ENCODE data around the genes IDH2 and CRTC3.

GRCh38 chr15:89783849-89784783 is 8.0 kb downstream of the MESP2 start:
- PRO-cap, 4 experiments = no peak in any of the 4 experiments
- RAMPAGE, long total RNA, 2 experiments = no peak in any of the 2 experiments
- RRBS = 75% methylated on average over 3 of the region's 19 CpGs

GRCh38 chr15:89852443-89853011 is 37.9 kb upstream of the ANPEP start:
- PRO-cap, 4 experiments = no peak in any of the 4 experiments
- RAMPAGE, long total RNA, 2 experiments = no peak in any of the 2 experiments
- RRBS = no CpG with 5 or more reads among the region's 2 CpGs

DNA sequence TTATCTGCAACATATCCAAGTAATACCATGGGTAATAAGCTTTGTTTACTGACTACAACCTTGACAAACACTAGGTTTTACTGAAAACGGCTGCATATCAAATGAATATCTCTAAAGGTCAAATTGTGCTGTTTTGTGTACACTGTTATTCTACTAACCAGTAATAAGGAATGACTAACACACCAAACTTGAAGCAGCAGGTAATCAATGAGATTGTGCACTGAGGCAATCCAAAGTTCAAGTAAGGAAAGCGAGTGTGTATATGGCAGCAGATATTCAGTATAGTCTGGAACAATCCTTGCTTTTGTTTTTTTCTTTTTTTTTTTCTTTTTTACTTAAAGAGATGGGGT is 35.1 kb downstream of the AP3S2 start:
- PRO-cap, 4 experiments = no peak in any of the 4 experiments
- RAMPAGE, long total RNA, 2 experiments = no peak in any of the 2 experiments
- RRBS = no CpG with 5 or more reads among the region's 2 CpGs

- PRO-cap, 4 experiments = peak in 1 of 4 experiments; most common minus-strand start chr15:90001616 (in 1)
- RAMPAGE, long total RNA, 2 experiments = no peak in any of the 2 experiments
- RRBS = 1% methylated on average over 11 of the region's 18 CpGs
These were observed 302 bp downstream of the ZNF710 start for GRCh38 chr15:90001563-90001688.

DNA sequence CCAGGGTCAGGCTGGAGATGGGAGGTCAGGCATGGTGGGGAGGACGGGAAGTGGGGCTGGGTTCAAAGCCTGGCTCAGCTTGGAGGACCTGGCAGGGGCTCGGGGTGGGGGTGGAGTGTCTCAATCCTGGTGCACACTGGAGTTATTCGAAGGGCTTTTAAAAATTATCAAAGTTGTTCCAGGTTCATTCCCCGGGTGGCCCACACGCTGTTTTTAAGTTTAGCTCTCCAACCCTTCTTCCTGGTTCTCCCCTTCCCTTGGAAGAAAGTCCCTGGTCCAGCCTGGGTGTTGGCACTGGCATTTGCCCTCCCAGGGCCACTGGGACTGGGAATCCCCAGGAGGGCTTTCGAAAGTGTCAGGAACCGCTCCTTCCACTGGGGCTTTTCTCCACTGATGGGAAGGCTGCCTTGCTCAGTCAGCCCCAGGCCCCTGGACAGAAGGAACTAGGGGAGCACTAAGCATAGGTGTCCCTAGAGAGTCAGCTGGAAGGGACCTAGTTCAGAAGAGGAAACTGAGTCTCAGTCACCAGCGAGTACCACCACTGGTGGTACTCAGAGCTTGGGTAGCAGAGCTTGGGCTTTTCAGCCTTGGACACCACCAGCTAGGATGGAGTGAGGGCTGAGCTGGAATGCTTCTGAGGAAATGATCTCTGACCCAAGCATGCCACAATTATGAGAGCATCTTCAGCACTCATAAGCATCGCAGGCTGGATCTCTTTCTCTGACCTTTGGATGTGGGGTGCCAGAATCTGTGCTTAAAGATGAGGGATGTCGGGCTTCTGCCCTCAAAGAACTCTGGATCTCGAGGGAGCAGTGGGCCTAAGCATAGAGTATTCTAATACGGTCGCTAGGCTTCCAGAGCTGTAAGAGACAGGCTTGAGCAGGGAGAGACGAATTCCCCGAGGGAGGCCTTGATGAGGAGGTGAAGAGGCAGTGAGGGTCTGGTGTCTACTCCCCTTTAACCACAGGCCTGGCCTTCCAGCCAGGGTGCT is 36.2 kb downstream of the ZNF710 start:
- PRO-cap, 4 experiments = no peak in any of the 4 experiments
- RAMPAGE, long total RNA, 2 experiments = no peak in any of the 2 experiments
- RRBS = no CpG with 5 or more reads among the region's 15 CpGs

GRCh38 chr15:90046764-90047501 is 45.8 kb downstream of the ZNF710 start:
- PRO-cap, 4 experiments = peak in 2 of 4 experiments; most common plus-strand start chr15:90047039 (in 1); most common minus-strand start chr15:90046973 (in 2)
- RAMPAGE, long total RNA, 2 experiments = no peak in any of the 2 experiments
- RRBS = no CpG with 5 or more reads among the region's 14 CpGs

DNA sequence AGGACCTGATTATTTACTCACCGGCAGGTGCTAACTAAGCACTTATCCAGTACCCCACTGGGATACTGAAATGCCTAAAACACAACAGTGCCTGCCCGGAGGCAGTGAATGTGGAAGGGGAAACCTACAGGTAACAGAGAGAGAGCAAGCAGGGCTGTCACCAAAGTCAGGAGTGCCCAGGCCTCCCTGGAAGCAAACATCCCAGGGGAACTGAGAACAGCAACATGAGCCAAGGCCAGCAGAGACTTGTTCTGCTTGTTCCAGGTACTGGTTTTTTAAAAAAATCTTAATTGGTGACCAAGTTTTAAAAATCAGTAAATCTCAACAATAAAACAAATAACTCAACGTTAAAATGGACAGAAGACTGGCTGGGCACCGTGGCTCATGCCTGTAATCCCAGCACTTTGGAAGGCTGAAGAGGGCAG is 6.6 kb downstream of the IDH2 start:
- PRO-cap, 4 experiments = peak in 1 of 4 experiments; most common minus-strand start position 174 of the sequence (in 1)
- RAMPAGE, long total RNA, 2 experiments = no peak in any of the 2 experiments
- RRBS = 67% methylated on average over 2 of the region's 4 CpGs

GRCh38 chr15:90099538-90100379 is 2.5 kb downstream of the IDH2 start:
- PRO-cap, 4 experiments = peak in 2 of 4 experiments; most common plus-strand start chr15:90100074 (in 1)
- RAMPAGE, long total RNA, 2 experiments = no peak in any of the 2 experiments
- RRBS = no CpG with 5 or more reads among the region's 3 CpGs

DNA sequence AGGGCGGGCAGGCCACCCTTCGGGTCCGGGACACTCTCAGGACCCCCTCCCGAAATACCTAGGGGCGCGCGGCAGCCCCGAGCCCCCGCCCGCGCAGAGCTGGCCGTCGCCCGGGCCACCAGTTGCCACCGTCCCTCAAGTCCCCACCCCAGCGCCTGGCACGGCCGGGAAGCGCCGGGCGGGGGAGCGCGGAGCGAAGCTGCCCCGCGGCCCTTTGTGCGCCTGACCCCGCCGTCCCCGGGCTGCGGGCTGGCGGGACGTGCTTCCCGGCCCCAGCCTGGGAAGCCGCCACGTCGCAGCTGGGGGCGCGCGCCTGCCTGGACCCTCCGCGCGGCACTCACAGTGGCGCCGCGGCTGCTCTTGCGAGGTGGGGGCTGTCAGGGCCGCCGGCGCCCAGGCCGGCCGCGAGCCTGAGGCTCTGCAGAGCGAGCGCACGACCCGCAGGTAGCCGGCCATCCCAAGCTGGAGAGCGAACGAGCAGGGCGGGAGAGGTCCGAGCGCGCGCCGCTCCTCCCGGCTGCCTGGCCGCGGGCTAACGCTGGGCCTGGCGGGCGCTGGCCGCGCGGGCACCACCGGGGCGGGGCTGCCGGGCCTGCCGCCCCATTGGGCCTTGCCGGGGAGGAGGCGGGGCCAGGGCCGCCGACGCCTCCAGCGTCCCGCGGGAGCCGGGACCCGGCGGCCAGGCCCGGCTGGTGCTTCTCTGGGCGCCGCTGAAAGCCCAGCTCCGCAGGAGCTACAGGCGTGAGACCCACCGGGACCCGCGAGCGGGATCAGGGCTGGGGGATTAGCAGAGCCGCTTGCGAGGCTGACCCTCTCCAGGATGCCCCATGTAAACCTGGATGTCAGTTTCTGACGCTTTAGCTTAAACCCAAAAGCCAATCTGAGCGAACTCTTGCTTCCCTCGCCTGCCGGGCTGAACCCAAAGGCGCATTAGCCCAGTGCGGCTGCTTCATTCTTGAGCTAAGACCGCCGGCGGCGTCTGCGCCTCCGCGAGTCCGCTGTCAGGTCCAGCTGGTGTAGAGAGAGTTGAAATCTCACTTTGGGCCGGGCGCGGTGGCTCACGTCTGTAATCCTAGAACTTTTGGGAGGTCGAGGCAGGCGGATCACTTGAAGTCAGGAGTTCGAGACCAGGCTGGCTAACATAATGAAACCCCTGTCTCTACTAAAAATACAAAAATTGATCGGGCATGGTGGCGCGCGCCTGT is at the start of gene IDH2:
Gene IDH2, minus strand, starts transcription at position 534 of the 1,205 bp plus-strand sequence.
- PRO-cap, 4 experiments = peak in 4 of 4 experiments; most common plus-strand start position 952 of the sequence (in 4); most common minus-strand start position 529 of the sequence (in 2)
- RAMPAGE, long total RNA, 2 experiments = start-site peak on the minus strand in 1 of 2 experiments, centred at position 528 of the sequence, 76 reads per replicate
- RRBS = 2% methylated on average over 77 of the region's 126 CpGs

DNA sequence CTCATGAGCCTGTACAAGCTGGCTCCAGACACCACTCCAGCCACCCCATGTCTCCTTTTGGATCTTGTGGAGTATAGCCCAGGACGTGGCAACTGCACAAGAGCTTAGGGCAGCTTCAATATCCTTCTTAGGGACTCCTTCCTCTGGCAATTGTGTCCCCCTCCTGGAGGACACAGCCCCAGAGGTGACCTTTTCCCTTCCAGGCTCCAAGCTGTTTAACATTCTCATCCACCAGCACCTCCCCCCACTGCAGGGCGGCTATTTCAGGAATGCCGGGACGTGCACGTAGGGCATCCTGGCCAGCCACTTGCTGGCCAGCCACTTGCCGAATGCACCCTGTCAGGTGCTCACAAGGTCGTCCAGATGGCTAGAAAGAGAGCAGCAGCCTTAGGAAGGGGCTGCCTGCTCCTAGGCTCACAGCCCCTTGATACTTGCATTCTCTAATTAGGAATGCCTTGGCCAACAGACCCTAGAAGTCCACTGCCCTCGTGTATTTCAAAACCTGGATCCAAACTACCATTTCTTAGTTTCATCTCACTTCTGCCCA is 24.4 kb upstream of the IDH2 start:
- PRO-cap, 4 experiments = no peak in any of the 4 experiments
- RAMPAGE, long total RNA, 2 experiments = no peak in any of the 2 experiments
- RRBS = no CpG with 5 or more reads among the region's 8 CpGs

- PRO-cap, 4 experiments = no peak in any of the 4 experiments
- RAMPAGE, long total RNA, 2 experiments = no peak in any of the 2 experiments
- RRBS = no CpG with 5 or more reads among the region's 12 CpGs
These were observed 9.3 kb downstream of the SEMA4B start for GRCh38 chr15:90210390-90210850.

GRCh38 chr15:90223438-90224102 is 10.2 kb downstream of the CIB1 start:
- PRO-cap, 4 experiments = no peak in any of the 4 experiments
- RAMPAGE, long total RNA, 2 experiments = no peak in any of the 2 experiments
- RRBS = 94% methylated on average over 1 of the region's 22 CpGs

DNA sequence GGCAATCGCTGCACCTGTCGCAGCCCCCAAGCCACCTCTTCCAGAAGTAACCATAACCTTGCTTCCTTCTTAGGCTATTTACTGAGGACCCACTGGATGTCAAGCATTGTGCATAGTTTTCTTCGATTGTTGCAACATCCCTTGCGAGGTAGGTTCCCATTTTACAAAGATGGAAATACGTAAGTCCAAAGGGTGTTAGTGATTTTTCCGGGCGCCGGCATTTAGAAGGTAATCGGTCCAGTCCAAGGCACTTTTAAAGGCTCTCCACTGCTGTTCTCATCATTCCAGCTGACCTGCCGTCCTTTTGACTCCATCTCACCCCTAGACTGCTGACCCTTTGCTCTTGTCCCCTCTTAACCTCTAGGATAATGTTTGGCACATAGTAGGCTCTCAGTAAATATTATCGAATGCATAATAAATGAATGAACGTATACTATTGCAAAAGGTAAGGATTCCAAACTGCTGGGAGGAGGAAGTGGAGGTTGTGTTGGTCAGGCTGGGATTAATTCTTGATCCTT is 499 bp downstream of the GDPGP1 start:
- PRO-cap, 4 experiments = no peak in any of the 4 experiments
- RAMPAGE, long total RNA, 2 experiments = no peak in any of the 2 experiments
- RRBS = no CpG with 5 or more reads among the region's 12 CpGs

- PRO-cap, 4 experiments = peak in 2 of 4 experiments; most common minus-strand start chr15:90266678 (in 2)
- RAMPAGE, long total RNA, 2 experiments = no peak in any of the 2 experiments
- RRBS = no CpG with 5 or more reads among the region's 13 CpGs
These were observed 1.2 kb downstream of the NGRN start for GRCh38 chr15:90266557-90267097.

DNA sequence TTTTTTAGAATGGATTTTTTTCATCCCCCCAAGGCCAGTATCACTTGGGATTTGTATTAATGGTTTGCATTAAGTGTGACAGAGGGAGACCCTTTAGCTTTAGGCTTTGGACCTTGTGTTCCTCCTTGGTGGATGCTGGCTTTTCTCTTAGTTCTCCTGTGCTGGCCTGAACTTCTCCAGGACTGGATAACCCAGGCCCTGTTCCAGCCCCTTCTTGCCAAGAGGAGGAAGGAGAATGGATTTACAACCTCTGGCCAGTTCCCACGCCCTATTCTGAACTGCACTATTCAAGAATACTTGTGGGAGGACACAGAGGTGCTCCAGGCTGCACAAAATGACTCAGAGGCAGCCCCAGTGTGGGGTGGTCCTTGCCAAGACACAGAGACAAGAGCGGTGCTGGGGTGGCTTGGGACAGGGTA is 36.5 kb upstream of the ZNF774 start:
- PRO-cap, 4 experiments = peak in 2 of 4 experiments; most common plus-strand start position 348 of the sequence (in 2); most common minus-strand start position 168 of the sequence (in 1)
- RAMPAGE, long total RNA, 2 experiments = no peak in any of the 2 experiments
- RRBS = no CpG with 5 or more reads among the region's 2 CpGs

- PRO-cap, 4 experiments = no peak in any of the 4 experiments
- RAMPAGE, long total RNA, 2 experiments = no peak in any of the 2 experiments
- RRBS = no CpG with 5 or more reads among the region's 8 CpGs
These were observed 4.8 kb downstream of the IQGAP1 start for GRCh38 chr15:90392817-90393347.

DNA sequence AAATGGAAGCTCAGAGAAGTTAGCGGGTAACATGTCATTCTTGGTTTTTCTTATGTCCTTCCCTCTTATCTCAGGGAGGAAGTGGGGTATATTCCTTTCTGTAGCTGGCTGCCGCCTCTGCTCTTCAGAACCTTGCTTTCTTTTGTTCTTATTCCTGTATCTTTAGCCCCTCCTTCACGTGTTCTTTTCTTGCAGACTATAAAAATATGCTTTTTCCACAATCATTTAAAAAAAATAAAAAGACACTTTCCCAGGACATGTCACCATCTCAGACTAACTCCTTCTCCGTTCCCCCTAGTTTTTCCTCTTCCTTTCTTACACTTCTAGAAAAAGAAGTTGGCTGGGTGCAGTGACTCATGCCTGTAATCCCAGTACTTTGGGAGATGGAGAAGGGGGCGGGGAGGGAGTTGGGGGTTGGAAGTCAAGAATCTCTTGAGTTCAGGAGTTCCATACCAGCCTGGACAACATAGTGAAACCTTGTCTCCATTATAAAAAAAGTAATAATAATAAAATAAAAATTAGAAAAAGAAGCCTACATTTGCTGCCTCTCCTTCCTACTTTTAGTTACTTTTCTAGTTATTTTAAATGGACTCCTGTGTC is 25.9 kb downstream of the IQGAP1 start:
- PRO-cap, 4 experiments = no peak in any of the 4 experiments
- RAMPAGE, long total RNA, 2 experiments = no peak in any of the 2 experiments
- RRBS = no CpG with 5 or more reads among the region's 5 CpGs

DNA sequence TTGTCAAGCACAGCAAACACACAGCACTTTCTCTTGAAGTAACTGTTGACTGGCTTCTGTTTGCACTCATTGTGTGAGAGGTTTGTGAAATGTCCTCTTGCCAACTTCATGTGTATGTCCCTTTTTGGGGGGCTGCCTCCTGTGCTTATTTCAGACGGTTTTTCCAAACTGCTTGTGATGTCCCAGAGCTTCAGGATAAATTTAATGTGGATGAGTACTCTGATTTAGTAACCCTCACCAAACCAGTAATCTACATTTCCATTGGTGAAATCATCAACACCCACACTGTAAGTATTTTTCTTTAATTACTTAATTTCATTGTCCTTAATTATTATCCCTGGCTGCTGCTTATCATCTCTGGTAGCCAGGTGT is 45.7 kb upstream of the CRTC3 start:
- PRO-cap, 4 experiments = no peak in any of the 4 experiments
- RAMPAGE, long total RNA, 2 experiments = no peak in any of the 2 experiments
- RRBS = no CpG with 5 or more reads among the region's 1 CpG

DNA sequence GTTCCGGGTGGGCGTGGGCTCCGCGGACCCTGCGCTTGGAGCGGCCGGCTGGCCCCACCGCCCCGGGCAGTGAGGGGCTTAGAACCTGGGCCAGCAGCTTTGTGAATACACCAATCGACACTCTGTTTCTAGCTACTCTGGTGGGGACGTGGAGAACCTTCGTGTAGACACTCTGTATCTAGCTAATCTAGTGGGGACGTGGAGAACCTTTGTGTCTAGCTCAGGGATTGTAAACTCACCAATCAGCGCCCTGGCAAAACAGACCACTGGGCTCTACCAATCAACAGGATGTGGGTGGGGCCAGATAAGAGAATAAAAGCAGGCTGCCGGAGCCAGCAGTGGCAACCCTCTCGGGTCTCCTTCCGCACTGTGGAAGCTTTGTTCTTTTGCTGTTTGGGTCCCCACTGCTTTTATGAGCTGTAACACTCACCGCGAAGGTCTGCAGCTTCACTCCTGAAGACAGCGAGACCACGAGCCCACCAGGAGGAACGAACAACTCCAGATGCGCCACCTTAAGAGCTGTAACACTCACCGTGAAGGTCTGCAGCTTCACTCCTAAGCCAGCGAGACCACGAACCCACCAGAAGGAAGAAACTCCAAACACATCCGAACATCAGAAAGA is 18.6 kb upstream of the CRTC3 start:
- PRO-cap, 4 experiments = no peak in any of the 4 experiments
- RAMPAGE, long total RNA, 2 experiments = no peak in any of the 2 experiments
- RRBS = no CpG with 5 or more reads among the region's 27 CpGs

- PRO-cap, 4 experiments = peak in 4 of 4 experiments; most common plus-strand start chr15:90529935 (in 4); most common minus-strand start chr15:90529824 (in 3)
- RAMPAGE, long total RNA, 2 experiments = no peak in any of the 2 experiments
- RRBS = 2% methylated on average over 60 of the region's 143 CpGs
These were observed at the start of gene CRTC3 for GRCh38 chr15:90529735-90530748. Gene CRTC3 (plus strand): TSS chr15:90529923.

All from uterus (tissue), 7 donors.